Measurements from ENCODE around the genes SRL and CDIP1.

GRCh38 chr16:3736032-3736525 is 18.8 kb upstream of the TRAP1 start:
- PRO-cap, 7 experiments = no peak in any of the 7 experiments
- RAMPAGE, long total RNA, 2 experiments = no peak in any of the 2 experiments

- PRO-cap, 7 experiments = no peak in any of the 7 experiments
- RAMPAGE, long total RNA, 2 experiments = start-site peak on the minus strand in 1 of 2 experiments, at chr16:3769243-3769263 at its widest, 18 reads per replicate
Measured at GRCh38 chr16:3769089-3769590, 51.8 kb upstream of the TRAP1 start.

GRCh38 chr16:3922174-3922795 is 41.8 kb upstream of the CREBBP start:
- PRO-cap, 7 experiments = no peak in any of the 7 experiments
- RAMPAGE, long total RNA, 2 experiments = no peak in any of the 2 experiments

GRCh38 chr16:3959243-3959684 is 78.8 kb upstream of the CREBBP start:
- PRO-cap, 7 experiments = no peak in any of the 7 experiments
- RAMPAGE, long total RNA, 2 experiments = no peak in any of the 2 experiments

GRCh38 chr16:4018432-4018797 is 97.8 kb downstream of the ADCY9 start:
- PRO-cap, 7 experiments = no peak in any of the 7 experiments
- RAMPAGE, long total RNA, 2 experiments = no peak in any of the 2 experiments

- PRO-cap, 7 experiments = peak in 7 of 7 experiments; most common plus-strand start chr16:4239873 (in 2); most common minus-strand start chr16:4239743 (in 7)
- RAMPAGE, long total RNA, 2 experiments = no peak in any of the 2 experiments
Measured at GRCh38 chr16:4239545-4240089, 2.3 kb downstream of the SRL start.

- PRO-cap, 7 experiments = peak in 2 of 7 experiments; most common plus-strand start chr16:4242198 (in 1); most common minus-strand start chr16:4242080 (in 2)
- RAMPAGE, long total RNA, 2 experiments = no peak in any of the 2 experiments
Measured at GRCh38 chr16:4241508-4242478, at the start of gene SRL. Gene SRL (minus strand): TSS chr16:4242080.

- PRO-cap, 7 experiments = no peak in any of the 7 experiments
- RAMPAGE, long total RNA, 2 experiments = no peak in any of the 2 experiments
Measured at GRCh38 chr16:4244175-4244820, 2.4 kb upstream of the SRL start.

DNA sequence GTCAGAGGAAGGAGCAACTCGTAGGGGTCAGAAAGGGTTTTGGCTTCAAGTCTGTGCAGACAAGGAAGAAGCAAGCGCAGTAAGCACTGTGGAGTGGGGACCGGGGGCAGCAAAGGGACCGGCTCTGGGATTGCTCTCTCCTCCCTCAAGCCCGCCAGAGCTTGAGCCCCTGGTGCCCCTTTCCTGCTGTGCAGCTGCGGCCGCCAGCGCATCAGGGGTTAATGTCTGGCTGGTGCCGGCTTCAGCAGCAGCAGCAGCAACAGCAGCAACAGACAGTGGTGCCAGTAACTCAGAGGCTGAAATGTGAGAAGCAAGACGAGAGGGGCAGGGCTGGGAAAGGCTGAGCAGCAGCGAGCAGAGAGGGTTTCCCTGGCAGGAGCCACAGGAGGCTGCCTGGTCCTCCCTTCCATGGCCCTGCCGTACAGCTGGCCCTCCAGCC is 20.9 kb upstream of the TFAP4 start:
- PRO-cap, 7 experiments = peak in 2 of 7 experiments; most common plus-strand start position 300 of the sequence (in 1); most common minus-strand start position 274 of the sequence (in 1)
- RAMPAGE, long total RNA, 2 experiments = no peak in any of the 2 experiments

DNA sequence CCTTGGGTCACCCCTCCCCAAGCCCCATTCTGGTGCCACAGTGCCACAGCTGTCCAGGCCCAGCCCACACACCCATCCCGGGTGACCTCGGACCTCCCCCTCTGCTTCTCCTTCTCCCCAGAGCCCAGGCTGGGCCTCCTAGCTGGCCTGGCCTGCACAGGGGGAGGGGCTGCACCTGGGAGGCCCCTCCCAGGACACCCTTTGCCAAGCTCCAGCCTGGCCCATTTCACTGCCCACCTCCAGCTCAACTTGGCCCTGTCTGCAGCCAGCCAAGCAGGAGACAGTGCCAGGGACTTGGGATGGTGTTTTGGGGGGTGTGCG is 1.6 kb downstream of the GLIS2 start:
- PRO-cap, 7 experiments = peak in 2 of 7 experiments; most common minus-strand start position 116 of the sequence (in 1)
- RAMPAGE, long total RNA, 2 experiments = no peak in any of the 2 experiments

GRCh38 chr16:4340380-4340648 is 10.8 kb downstream of the PAM16 start:
- PRO-cap, 7 experiments = no peak in any of the 7 experiments
- RAMPAGE, long total RNA, 2 experiments = no peak in any of the 2 experiments

- PRO-cap, 7 experiments = no peak in any of the 7 experiments
- RAMPAGE, long total RNA, 2 experiments = no peak in any of the 2 experiments
Measured at GRCh38 chr16:4358001-4359033, 7.2 kb upstream of the PAM16 start.

GRCh38 chr16:4372465-4372993 is 881 bp downstream of the VASN start:
- PRO-cap, 7 experiments = peak in 3 of 7 experiments; most common plus-strand start chr16:4372809 (in 1); most common minus-strand start chr16:4372683 (in 3)
- RAMPAGE, long total RNA, 2 experiments = no peak in any of the 2 experiments

- PRO-cap, 7 experiments = peak in 5 of 7 experiments; most common plus-strand start chr16:4377010 (in 1); most common minus-strand start chr16:4377173 (in 2)
- RAMPAGE, long total RNA, 2 experiments = no peak in any of the 2 experiments
Measured at GRCh38 chr16:4376628-4377540, 5.2 kb downstream of the VASN start.

DNA sequence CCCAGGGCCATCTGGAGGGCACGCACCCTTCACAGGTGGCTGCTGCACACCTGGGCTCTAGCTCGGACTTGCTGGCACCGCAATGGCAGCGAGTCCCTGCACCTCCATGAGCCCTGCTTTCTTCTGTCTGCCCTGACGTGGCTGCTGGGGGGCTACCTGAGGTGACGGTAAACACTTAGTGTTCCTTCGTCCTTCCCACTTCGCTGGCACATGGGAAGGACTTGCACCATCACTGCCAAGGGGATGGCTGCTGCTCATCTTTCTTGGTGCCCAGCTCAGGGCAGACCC is 7.8 kb downstream of the VASN start:
- PRO-cap, 7 experiments = no peak in any of the 7 experiments
- RAMPAGE, long total RNA, 2 experiments = no peak in any of the 2 experiments

DNA sequence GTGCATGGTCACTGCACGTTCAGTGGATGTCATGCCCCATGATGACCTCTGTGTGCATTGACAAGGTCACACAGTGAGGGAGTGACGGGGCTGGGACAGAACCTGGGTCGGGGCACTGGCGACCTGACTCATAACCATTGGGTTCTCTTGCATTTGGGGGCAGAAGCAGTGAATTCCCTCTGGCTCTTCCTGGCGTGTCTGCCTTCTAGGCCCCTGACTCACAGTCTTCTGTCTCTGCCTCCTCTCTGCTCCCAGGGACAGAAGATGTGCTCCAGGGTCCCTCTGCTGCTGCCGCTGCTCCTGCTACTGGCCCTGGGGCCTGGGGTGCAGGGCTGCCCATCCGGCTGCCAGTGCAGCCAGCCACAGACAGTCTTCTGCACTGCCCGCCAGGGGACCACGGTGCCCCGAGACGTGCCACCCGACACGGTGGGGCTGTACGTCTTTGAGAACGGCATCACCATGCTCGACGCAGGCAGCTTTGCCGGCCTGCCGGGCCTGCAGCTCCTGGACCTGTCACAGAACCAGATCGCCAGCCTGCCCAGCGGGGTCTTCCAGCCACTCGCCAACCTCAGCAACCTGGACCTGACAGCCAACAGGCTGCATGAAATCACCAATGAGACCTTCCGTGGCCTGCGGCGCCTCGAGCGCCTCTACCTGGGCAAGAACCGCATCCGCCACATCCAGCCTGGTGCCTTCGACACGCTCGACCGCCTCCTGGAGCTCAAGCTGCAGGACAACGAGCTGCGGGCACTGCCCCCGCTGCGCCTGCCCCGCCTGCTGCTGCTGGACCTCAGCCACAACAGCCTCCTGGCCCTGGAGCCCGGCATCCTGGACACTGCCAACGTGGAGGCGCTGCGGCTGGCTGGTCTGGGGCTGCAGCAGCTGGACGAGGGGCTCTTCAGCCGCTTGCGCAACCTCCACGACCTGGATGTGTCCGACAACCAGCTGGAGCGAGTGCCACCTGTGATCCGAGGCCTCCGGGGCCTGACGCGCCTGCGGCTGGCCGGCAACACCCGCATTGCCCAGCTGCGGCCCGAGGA is 9.3 kb downstream of the VASN start:
- PRO-cap, 7 experiments = no peak in any of the 7 experiments
- RAMPAGE, long total RNA, 2 experiments = no peak in any of the 2 experiments

DNA sequence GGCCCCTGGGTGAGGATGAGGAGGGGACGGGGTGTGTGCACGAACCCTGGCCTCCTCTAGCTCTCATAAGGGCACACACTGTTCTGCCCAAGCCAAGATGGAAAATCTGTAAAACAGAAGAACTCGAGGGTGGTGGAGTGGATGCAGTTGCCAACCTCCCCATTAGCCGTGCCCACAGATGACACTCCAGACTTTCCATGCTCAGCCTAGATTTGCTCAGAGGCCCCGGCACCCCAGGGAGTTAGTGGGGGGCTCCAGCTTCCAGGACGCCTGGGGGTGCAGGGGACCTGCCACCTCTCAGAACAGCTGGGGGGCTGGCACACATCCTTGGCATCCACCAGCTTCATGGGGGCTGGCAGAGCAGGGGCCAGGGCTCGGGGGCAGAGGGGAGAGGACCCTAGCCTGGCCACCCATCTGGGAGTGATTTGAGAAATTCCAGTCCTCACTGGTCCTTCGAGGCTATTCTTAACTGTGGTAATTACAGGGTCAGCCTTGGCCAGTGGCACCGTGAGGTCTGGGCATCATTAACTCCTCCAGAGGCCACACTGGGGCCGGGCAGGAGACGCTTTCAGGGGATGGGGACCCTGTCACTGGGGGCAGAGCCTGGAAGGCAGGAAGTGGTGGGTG is 14.2 kb downstream of the VASN start:
- PRO-cap, 7 experiments = no peak in any of the 7 experiments
- RAMPAGE, long total RNA, 2 experiments = no peak in any of the 2 experiments

GRCh38 chr16:4505290-4505794 is 29.1 kb downstream of the HMOX2 start:
- PRO-cap, 7 experiments = no peak in any of the 7 experiments
- RAMPAGE, long total RNA, 2 experiments = no peak in any of the 2 experiments

GRCh38 chr16:4538165-4539253 is at the start of gene CDIP1:
Gene CDIP1 (minus strand): TSS chr16:4538773.
- PRO-cap, 7 experiments = peak in 7 of 7 experiments; most common plus-strand start chr16:4538899 (in 3); most common minus-strand start chr16:4538773 (in 7)
- RAMPAGE, long total RNA, 2 experiments = start-site peak on the minus strand in 2 of 2 experiments, at chr16:4538427-4538828 at its widest, 28 to 37 reads per replicate

DNA sequence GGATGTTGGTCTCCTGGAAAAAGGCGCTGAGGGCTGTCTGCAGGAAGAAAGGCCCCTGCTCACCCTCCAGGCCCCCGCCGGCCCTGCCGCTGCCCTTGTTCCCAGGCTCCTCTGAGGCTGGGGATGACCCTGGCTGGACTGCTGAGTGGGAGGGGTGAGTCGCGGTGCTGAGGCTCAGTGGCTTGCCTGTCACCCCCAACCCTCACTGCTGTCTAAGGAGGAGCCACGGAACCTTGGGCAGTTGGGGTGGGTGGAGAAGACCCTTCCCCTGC is 4.2 kb downstream of the UBALD1 start:
- PRO-cap, 7 experiments = no peak in any of the 7 experiments
- RAMPAGE, long total RNA, 2 experiments = no peak in any of the 2 experiments

Data from ovary (tissue), 7 donors.